Vagina (tissue), 1 donor: Measurements from ENCODE around the genes RAPGEF2, NPY1R, TKTL2 and TRIM75.

GRCh38 chr4:158722233-158722745 is 907 bp downstream of the PPID start:
- PRO-cap, result no peak
- RAMPAGE, long total RNA, result no peak

GRCh38 chr4:158778071-158778476 is 9.2 kb downstream of the FNIP2 start:
- PRO-cap, result no peak
- RAMPAGE, long total RNA, result no peak

GRCh38 chr4:158792347-158792975 is 23.6 kb downstream of the FNIP2 start:
- PRO-cap, result no peak
- RAMPAGE, long total RNA, result no peak

DNA sequence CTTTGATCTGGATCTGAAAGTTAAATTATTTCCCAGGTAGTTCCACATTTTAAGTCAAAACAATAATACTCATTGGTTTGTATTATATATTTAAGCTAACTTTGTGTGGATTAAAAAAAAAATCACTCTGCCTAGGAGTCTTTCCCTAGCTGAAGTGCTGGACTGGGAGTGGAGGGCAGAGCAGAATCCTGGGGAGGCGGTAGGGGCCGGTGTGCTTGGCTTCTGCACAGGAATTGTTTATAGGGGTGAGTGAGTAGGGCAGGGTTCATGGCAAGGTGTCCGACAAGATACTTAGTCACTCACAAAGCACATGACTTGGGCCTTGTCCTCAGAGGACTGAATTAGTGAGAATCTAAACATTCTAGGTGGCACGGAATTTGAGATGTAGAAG is 32.2 kb downstream of the FNIP2 start:
- PRO-cap, result no peak
- RAMPAGE, long total RNA, result no peak

GRCh38 chr4:158826818-158827308 is 58.0 kb downstream of the FNIP2 start:
- PRO-cap, result no peak
- RAMPAGE, long total RNA, result no peak

- PRO-cap, result no peak
- RAMPAGE, long total RNA, result no peak
These were observed 58.8 kb downstream of the FNIP2 start for GRCh38 chr4:158827420-158828146.

DNA sequence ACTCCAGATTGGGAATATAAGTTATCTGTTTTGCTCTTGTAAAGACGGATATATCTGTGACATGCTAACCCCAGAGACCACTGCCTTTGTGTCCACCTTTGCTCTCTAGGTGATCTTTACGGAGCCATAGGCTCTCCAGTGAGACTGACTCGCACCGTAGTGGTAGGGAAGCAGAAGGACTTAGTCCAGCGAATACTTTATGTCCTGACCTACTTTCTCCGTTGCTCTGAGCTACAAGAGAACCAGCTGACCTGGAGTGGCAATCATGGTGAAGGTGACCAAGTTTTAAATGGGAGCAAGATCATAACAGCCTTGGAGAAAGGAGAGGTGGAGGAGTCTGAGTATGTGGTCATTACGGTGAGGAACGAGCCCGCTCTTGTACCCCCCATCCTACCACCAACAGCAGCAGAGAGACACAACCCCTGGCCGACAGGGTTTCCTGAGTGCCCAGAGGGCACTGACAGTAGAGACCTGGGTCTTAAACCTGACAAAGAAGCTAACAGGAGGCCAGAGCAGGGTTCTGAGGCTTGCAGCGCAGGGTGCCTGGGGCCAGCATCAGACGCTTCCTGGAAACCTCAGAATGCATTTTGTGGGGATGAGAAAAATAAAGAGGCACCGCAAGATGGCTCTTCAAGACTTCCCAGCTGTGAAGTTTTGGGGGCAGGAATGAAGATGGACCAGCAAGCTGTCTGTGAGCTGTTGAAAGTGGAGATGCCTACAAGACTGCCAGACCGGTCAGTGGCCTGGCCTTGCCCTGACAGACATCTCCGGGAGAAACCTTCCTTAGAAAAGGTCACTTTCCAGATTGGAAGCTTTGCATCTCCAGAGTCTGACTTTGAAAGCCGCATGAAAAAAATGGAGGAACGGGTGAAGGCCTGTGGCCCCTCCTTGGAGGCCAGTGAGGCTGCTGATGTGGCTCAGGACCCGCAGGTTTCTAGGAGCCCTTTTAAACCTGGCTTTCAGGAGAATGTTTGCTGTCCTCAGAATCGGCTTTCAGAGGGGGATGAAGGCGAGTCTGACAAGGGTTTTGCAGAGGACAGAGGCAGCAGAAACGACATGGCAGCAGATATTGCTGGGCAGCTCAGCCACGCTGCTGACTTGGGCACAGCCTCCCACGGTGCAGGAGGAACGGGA is 99.5 kb downstream of the FNIP2 start:
- PRO-cap, result no peak
- RAMPAGE, long total RNA, result start-site peak on the plus strand centred at position 776 of the sequence, 372 bp wide, 35 reads

- PRO-cap, result bidirectional peak, plus-strand start at chr4:159103079, minus-strand start at chr4:159102891
- RAMPAGE, long total RNA, result no peak
These were observed at the start of gene RAPGEF2 for GRCh38 chr4:159102737-159103315. Gene RAPGEF2, plus strand, starts transcription at chr4:159103079.

- PRO-cap, result no peak
- RAMPAGE, long total RNA, result no peak
These were observed 113.3 kb downstream of the RAPGEF2 start for GRCh38 chr4:159216065-159216613.

DNA sequence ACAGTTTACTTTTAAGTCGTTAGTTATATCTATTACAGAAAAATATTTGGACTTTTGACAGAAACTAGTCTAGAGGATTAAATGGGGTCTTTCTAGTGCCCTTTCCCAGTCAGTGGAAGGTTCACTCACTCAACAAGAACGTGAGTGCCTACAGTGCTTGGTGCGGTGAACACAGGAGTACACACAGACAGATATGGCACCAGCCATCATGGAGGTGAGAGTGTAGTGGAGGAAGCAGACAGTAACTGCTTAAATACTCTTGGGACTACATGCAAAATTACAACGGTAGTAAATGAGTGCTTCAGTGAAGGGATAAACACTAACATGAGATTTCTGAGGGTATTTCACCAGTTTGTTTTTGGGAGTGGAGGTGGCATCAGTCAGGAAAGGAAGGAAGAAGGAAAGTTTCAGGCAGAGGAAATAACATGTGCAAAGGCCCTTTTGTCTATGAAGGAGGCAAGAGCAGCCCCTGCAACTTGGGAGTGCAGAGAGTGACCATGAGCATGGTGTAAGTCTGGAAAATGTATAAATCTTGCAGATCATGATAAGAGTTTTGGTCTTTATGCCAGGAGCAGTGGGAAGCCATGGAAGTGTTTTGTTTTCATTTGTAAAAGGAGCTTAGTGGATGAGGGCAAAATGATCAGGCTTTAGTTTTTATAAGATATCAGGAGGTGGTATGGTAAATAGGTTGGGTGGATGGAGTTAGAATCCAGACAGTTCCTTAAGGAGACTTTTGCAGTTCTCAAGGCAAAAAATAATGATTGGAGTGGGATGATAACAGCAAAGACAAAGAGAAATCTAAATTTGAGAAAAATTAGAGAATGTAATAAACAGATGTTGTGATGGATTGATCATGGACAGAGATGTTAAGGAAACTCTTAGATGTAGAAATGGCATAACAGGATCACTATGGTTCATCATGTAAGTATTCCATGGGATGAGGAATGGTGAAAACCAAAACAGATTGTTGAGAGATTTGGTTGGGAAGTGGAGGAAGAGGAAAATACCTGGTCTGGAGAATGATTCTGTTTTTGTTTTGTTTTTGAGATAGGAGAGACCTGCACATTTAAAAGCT is 162.5 kb downstream of the RAPGEF2 start:
- PRO-cap, result no peak
- RAMPAGE, long total RNA, result start-site peak on the plus strand centred at position 391 of the sequence, 891 bp wide, 43 reads

DNA sequence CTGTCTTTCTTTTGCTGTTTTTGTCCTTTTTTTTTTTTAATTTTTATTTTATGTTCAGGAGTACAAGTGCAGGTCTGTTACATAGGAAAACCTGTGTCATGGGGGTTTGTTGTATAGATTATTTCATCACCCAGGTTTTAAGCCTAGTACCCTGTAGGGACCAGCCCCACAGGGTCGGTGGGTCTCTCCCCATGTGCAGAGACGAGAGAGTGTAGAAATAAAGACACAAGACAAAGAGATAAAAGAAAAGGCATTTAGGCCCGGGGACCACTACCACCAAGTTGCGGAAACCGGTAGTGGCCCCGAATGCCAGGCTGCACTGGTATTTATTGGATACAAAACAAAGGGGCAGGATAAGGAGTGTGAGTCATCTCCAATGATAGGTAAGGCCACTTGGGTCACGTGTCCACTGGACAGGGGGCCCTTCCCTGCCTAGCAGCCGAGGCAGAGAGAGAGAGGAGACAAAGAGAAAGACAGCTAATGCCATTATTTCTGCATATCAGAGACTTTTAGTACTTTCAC is 212.5 kb downstream of the RAPGEF2 start:
- PRO-cap, result no peak
- RAMPAGE, long total RNA, result start-site peak on the plus strand centred at position 298 of the sequence, 97 bp wide, 20 reads

DNA sequence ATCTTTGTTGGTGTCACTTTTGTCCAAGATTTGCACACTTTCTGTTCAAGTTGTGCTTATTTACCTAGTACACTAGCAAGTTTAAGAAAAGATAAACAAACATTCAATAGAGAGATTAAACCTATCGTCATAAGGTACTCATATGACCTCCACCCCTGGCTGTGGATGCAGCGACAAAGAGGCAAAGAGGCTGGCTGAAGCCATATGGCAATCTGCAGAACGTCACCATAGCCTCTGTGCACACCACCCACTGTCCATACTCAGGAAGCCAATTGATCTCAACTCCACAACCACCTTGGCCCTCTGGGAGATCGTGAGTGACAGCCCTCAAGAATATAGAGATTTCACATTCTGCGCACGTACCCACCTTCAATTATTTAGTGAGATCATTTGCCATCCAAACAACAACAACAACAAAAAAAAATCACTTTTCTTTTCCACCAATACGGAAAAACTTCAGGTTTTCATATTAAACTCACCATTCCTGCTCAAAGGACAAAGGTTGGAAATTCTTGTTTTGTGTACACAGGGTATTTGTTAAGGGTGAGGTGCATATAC is 242.9 kb upstream of the FSTL5 start:
- PRO-cap, result no peak
- RAMPAGE, long total RNA, result no peak

DNA sequence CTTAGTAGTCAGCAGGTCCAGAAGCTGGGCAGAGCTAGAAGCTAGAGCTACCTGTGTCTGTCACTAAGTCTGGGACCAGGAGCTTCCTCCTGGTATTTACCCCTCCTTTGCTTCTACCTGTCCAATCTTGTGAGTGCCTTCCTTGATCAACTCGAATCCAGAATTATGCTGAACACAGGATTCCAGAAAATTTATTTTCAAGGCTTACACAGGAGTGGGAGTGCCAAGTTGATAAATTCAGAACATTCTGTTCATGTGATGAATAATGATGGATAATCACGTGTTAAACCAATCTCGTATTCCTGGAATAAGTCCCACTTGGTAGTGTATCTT is 52.5 kb downstream of the NAF1 start:
- PRO-cap, result no peak
- RAMPAGE, long total RNA, result no peak

- PRO-cap, result no peak
- RAMPAGE, long total RNA, result no peak
These were observed 4.5 kb downstream of the NAF1 start for GRCh38 chr4:163161805-163162942.

DNA sequence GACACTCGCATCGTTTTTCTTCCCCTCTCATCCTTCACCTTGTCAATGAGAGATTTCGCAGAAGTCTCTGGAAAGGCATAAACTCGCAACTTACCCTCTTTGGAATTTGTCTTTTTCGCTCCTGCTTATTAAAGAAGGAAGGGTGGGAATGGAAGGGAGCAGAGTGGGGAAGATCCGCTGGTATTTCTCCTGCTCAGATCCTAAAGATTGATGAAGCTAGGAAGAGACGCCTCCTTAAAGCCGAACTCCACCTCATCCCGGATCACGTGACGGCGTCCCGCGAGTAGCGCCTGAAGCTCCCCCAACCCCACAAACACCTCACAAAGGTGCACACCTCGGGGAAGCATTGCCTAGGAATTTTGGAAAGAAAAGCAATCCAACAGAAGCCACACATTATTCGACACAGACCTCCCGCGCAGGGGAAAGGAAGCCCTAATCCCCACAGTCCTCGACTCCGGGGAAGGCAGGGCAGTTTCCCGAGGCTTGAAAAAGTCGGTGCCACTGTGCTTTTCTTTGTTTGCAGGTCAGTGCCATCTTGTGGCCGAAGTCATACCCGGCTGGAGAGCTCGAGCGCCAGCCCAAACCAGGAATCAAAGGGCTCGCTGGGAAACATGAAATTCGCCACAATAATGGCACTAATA is at the start of gene NPY1R:
NPY1R (minus strand) TSS at position 209 of the 641 bp plus-strand sequence.
- PRO-cap, result bidirectional peak, plus-strand start at position 262 of the sequence, minus-strand start at position 209 of the sequence
- RAMPAGE, long total RNA, result start-site peak on the minus strand centred at position 216 of the sequence, 16 bp wide, 11 reads

DNA sequence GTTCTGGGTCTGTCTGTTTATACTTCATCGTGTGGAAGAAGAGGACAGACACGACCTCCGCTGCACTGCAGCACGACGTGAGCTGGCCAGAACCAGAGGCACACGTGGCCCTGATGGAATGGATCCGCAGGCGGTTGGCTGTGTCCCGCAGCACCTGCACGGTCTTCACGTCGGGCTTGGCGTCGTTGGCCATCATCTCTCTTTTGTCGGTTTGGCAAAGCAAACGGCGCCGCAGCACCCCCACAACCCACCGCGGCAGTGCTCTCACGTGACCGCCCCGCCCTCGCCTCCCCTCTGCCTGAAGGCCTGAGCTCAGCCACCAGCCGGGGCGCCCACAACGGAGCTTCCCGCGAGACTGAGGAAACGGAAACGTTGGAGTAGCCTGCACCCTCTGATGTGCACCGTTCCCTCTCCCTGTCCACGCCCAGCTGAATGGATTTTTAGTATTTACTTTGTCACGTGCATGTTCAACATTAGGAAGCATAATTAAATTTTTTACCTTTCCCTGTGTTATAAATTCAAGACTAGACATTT is at the start of gene TKTL2:
TKTL2 (minus strand) TSS at position 216 of the 534 bp plus-strand sequence.
- PRO-cap, result no peak
- RAMPAGE, long total RNA, result no peak

- PRO-cap, result no peak
- RAMPAGE, long total RNA, result no peak
These were observed 536 bp upstream of the TMA16 start for GRCh38 chr4:163493966-163494342.

- PRO-cap, result no peak
- RAMPAGE, long total RNA, result no peak
These were observed 64.0 kb downstream of the TMA16 start for GRCh38 chr4:163558259-163559181.

DNA sequence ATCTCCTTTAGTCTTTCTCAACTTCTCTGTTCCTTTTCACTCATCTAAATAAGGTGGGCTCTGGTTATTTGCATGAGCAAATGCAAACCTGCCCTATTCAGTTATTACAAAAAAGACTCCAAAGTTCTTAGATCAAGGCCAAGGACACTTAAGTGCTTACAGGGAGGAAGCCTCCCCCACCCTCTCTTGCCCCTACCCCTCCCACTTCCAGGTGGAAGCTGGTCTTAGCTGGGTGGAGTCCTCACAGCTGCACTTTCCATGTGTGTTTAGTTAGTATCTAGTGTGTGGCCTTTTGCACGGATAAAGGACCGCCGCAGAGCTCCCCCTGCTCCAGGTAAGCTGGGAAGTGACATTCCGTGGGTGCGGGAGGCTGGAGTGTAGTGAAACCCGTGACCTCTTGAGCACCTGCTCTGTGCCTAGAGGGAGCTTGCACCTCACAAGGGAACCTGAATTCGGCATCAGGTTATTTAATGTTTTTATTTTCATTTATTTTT is at the start of gene TRIM75:
TRIM75 (plus strand) TSS at position 252 of the 494 bp plus-strand sequence.
- PRO-cap, result no peak
- RAMPAGE, long total RNA, result no peak

DNA sequence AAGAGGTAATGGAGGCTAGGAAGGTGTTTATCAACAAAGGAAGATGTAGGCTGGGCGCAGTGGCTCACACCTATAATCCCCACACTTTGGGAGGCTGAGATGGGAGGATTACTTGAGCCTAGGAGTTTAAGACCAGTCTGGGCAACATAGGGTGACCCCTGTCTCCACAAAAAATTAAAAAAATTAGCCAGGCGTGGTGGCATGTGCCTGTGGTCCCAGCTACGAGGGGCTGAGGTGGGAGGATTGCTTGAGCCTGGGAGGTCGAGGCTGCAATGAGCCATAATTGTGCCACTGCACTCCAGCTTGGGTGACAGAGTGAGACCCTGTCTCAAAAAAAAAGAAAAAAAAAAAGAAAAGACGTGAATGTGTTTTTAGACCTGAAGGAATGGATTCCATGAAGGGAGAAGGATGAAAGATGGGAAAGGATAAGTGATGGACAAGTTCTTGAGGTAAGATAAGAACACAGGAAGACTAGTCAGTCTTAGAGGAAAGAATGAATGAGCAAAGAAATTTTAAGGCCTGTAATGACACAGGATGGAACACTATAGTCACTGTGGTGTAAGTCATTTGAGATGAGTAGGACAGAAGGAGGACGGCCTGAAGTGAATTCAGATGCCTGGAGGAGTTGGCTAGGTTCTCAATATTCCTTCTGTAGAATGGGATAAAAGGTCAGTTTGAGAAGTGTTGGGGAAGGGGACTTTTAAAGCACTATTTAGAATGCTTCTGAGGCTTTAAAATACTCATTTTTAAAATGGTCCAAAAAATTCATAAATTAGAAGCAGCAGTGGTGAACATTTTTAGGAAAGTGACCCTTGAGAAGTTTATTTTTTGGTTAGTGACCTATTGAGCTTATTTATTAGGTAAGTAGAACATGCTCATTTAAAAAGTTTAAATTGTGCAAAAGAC is 3.8 kb downstream of the MSMO1 start:
- PRO-cap, result no peak
- RAMPAGE, long total RNA, result start-site peak on the plus strand centred at position 211 of the sequence, 162 bp wide, 77 reads; start-site peak on the plus strand centred at position 391 of the sequence, 7 bp wide, 22 reads